ENCODE results near the genes NGDN, DHRS4L2, RNF31 and TM9SF1.

GRCh38 chr14:23379741-23380534 is 3.1 kb downstream of the CMTM5 start:
- PRO-cap = no peak

GRCh38 chr14:23385804-23386427 is 9.1 kb downstream of the CMTM5 start:
- PRO-cap = no peak

- PRO-cap = no peak
These were observed 8.9 kb downstream of the MYH6 start for GRCh38 chr14:23399132-23399592.

DNA sequence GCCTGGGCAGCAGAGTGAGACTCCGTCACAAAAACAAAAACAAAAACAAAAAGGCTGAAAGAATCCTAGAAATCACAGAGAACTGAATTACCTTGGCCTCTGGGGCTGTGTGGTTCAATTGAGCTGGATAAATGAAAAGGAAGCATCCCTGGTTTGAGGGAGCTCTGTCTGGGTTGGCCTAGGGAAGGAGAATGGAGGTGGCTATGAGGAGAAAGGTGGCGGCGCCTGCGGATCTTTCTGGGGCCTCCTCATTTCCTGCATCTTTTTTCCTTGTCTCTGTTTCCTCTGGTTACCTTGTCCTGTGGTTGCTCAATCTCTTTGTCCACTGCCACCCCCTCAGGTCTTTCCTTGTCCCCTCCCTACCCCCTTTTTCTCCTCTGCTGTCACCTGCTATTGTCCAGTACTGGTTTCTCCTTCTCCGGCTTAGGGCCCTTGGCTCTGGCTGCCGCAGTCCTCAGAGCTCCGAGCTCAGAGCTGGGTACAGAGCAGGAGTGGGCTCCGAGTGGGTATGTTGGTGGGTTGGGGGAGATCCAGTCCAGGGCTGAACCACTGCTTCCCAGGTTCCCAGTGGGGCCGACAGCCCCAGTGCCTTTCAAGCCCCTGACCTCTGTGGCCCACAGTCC is 3.2 kb upstream of the MYH6 start:
- PRO-cap = no peak

- PRO-cap = no peak
These were observed 6.4 kb upstream of the MYH6 start for GRCh38 chr14:23414345-23415012.

DNA sequence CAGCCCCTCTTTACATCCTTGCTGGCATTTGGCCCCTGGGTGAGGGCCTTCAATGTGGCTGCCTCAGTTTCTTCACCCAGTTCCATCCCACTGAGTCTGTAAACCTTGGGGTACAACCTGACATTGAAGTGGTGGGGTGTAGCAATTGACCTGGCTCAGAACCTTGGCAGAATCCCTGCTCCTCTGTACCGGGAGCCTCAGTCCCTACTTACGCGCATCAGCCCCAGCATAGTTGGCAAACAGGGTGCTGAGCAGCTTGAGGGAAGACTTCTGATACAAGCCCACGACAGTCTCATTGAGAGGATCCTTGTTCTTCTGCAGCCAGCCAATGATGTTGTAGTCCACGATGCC is 8.1 kb downstream of the MYH7 start:
- PRO-cap = no peak

GRCh38 chr14:23469161-23470269 is at the start of gene NGDN:
Gene NGDN, plus strand, starts transcription at chr14:23469703.
- PRO-cap = bidirectional peak, plus-strand start at chr14:23469470, minus-strand start at chr14:23469255; bidirectional peak, plus-strand start at chr14:23469703, minus-strand start at chr14:23469517

- PRO-cap = no peak
These were observed 5.7 kb downstream of the DHRS2 start for GRCh38 chr14:23641904-23642319.

GRCh38 chr14:23663106-23663501 is 26.9 kb downstream of the DHRS2 start:
- PRO-cap = no peak

DNA sequence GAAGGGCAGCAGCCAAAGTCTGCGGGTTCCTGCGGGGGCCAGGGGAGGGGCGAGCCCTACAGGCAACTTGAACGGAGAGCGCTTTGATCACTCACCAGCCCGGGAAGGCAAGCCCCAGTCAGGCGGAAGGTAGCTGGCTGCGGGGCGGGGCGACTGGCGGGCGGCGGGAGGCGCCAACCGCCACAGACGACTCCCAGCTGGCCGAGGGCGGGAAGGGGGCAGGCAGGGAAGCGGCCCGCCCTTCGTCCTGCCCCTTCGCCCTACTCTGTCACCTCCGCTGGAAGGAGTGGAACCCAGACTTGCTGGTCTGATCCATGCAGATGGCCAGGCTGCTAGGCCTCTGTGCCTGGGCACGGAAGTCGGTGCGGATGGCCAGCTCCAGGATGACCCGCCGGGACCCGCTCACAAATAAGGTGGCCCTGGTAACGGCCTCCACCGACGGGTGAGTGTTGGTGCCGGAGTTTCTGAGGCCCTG is at the start of gene DHRS4L2:
Gene DHRS4L2, plus strand, starts transcription at position 296 of the 475 bp plus-strand sequence.
- PRO-cap = no peak

- PRO-cap = no peak
These were observed 1.5 kb downstream of the DHRS4L2 start for GRCh38 chr14:23990073-23990747.

- PRO-cap = unidirectional peak, minus-strand start at chr14:24052561
These were observed 596 bp downstream of the CARMIL3 start for GRCh38 chr14:24052279-24052931.

DNA sequence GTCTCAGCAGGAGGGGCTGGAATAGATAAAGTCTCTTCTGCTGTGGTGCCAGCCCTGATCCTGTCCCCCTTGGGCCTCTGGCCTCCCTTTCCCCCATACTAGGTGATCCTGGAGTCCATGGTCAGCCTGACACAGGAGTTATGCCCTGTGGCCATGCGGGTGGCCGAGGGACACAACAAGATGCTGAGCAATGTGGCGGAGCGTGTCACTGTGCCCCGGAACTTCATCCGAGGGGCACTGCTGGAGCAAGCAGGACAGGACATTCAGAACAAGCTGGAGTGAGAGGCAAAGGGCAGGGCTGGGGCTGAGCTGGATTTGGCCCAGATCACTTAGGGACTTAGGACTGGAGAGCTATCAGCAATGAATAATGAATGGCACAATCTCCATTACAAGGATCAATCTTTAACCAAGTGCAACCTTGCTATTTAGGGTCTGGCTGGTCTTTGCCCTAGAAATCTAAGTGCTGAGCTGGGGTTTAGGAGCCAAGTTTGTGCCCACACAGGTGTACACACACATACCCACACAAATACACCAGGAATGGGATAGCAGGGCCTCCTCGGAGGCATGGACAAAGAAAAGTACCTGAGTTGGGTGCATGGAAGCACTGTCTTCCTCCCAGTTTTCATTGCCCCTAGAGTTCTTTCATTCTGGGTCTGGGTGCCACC is 9.7 kb downstream of the CARMIL3 start:
- PRO-cap = no peak

DNA sequence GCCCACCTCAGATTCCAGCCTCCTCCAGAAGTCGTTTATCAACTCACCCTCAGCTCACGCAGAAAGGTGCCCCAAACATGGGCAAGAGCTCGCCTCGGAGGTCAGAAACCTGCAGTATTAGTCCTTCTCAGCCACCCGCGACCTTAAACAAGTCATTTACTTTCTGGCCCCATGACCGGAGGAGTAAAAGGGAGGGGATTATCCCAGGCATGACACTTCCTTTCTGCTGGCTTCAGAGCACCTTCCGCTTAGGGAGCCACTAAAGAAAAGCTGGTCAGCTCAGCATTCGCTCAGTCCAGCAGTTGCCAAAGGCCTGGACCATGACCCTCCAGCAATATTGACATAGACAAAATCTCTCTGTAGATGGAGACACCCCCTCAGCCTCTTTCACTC is 4.3 kb upstream of the CPNE6 start:
- PRO-cap = no peak

- PRO-cap = no peak
These were observed 7.5 kb upstream of the FITM1 start for GRCh38 chr14:24122884-24123396.

DNA sequence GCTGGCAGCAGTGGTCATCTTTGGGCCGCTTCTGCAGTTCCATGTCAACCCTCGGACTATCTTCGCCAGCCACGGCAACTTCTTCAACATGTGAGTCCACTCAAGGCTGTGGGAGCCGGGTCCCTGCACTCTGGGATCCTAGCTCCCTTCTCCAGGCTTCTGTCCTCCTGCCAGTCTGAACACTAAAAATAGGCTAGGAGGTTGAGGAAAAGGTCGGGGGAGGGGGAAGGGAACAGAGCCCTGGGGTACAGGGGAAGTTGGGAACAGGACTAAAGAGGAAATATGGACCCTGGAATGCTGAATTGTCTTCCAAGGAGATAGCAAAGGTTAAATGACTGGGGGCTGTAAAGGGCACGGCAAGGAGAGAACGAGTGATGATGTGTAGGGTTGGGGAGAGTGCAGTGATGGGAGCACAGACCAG is 1.3 kb downstream of the FITM1 start:
- PRO-cap = no peak

DNA sequence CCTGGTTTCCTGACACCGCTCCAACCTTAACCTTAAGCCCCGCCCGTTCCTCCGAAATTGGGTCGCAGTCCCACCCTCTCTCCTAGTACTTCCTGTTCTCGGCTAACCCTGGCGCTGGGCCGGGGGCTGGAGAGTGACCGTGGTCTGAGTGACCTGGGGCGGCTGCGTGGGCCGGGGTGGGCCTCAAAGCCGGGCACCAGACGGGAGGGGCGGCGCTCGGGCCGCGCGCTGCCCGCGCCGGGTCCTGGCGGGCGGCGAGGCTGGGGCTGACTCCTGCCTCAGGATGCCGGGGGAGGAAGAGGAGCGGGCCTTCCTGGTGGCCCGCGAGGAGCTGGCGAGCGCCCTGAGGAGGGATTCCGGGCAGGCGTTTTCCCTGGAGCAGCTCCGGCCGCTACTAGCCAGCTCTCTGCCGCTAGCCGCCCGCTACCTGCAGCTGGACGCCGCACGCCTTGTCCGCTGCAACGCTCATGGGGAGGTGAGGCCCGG is at the start of gene RNF31:
Gene RNF31, plus strand, starts transcription at position 83 of the 486 bp plus-strand sequence.
- PRO-cap = bidirectional peak, plus-strand start at position 105 of the sequence, minus-strand start outside the sequence

DNA sequence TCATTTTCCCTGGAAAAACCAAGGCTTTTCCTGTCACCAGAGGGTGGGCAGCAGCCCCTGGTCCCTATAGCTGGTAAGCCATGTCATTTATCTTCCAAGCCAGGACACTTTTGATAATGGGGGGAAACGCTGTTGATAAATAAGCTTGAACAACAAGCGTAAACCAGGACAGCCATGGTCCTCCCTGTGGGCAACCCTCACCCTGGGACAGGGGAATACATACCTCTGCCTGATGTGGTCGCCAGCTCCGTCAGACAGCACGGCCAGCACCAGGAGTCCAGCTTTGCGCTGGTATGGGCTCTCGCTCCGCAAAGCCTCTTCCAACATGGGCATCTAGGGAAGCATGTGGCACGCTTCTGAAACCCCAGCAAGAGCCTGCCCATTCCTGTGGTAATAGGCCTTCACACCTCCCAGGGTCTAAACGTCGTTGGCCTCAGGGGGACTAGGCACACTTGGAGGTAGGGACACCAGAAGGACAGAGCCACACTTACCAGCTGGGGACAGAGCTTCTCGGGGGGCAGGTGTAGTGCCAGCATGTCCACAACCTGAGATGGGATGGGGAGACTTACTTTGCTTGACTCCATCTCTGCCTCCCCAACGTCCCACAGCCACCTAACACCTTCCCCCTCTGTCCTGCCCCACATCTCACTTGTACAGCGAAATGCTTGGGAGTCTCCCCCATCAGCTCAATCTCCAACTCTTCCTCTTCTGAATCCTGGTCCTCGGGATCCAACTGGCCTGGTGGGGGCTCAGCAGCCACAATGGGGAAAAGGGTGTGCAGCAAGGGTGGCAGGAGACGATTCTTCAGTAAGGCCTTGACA is 2.8 kb downstream of the IPO4 start:
- PRO-cap = no peak

GRCh38 chr14:24195159-24196143 is at the start of gene TM9SF1:
Gene TM9SF1, minus strand, starts transcription at chr14:24195441.
- PRO-cap = bidirectional peak, plus-strand start at chr14:24195428, minus-strand start at chr14:24195441; bidirectional peak, plus-strand start at chr14:24195754, minus-strand start at chr14:24195543

DNA sequence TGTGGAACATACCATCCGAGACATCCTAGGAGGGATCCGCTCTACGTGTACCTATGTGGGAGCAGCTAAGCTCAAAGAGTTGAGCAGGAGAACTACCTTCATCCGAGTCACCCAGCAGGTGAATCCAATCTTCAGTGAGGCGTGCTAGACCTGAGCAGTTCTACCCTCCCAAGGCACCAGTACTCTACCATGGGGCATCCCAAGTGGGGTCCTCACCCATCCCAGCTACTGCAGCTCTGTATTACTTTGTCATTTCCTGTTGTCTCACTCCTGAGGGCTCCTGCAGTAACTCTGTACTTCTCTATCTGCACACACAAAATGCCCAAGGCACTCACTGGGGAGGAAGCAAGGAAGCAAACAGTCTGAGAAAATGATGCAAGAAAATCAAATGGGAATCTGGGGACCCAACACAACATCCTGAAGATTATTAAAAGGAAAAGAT is 3.8 kb downstream of the TINF2 start:
- PRO-cap = no peak